Aorta (tissue), 1 donor: Measurements from ENCODE around the gene PEX11A.

GRCh38 chr15:87902967-87903559 lies 353.5 kb downstream of the NTRK3 start:
- PRO-cap, result no peak

GRCh38 chr15:88695786-88696054 lies 56.9 kb downstream of the ISG20 start:
- PRO-cap, result no peak

DNA sequence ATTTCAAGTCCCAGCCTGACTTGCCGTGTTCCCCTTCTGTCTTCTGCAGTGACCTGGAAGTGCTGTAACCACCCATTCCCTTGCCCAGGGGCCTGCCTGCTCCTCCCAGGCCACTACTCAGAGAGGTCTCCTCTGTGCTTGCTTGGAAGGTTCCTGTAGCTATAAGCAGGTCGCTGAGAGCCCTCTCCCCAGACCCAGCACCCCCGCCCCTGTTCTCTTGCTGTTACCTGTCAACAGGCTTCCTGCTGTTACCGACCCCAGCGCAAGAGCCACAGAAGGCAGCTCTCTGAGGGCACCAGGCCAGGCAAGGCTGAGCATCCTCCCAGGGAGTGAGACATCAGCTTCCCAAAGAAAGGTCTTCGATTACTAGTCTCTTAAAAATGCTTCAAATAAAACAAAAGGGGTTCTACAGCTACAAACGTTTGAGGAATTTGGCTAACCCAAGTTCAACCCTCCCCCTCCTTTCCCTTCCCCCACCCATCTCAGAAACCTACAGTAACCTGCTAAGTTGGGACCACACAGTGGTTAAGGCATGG lies 74.8 kb upstream of the MFGE8 start:
- PRO-cap, result no peak

DNA sequence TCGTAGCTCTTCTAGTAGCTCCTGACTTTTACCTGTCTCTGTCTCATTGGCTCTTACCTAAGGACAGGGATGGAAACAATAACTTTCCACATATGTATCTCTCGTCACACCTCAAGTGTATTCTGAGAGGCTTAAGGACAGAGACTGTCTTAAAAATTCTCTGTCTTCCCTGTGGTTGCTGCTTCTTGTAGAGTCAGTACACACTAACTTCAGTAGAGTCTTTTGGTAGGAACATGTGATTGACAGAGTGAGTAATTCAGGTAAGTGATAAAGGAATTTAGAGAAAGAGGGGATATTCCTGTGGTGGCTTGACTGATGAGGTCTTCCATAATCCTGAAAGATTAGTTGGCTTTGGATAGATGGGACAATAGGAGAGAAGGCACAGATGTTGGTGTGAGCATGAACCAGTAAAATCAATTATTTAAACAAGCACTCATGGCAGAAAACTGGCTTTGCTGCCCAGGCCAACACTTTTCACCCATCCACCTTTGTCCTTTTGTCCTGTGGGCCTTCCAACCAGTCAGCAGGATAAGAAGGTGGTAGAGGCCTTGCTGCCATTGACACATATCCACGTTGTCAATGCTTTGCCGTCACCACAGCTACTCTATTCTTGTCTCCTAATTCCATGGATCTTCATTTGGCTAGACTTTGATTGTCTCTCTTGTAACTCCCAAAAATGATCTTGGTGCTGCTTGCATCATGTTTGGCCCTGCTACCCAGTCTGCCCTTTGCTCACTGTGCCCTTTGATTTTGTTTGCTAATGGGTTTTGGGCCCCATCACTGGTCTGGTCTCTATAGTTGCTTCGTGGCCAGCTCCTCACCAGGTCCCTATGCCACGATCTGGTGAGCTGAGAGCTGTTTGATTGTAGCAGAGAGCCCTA lies 39.9 kb downstream of the ABHD2 start:
- PRO-cap, result no peak

- PRO-cap, result no peak
These were observed 49.5 kb downstream of the ABHD2 start for GRCh38 chr15:89137411-89138555.

GRCh38 chr15:89315434-89316337 lies 18.9 kb downstream of the POLG start:
- PRO-cap, result no peak

GRCh38 chr15:89320789-89322068 lies 13.4 kb downstream of the POLG start:
- PRO-cap, result no peak

DNA sequence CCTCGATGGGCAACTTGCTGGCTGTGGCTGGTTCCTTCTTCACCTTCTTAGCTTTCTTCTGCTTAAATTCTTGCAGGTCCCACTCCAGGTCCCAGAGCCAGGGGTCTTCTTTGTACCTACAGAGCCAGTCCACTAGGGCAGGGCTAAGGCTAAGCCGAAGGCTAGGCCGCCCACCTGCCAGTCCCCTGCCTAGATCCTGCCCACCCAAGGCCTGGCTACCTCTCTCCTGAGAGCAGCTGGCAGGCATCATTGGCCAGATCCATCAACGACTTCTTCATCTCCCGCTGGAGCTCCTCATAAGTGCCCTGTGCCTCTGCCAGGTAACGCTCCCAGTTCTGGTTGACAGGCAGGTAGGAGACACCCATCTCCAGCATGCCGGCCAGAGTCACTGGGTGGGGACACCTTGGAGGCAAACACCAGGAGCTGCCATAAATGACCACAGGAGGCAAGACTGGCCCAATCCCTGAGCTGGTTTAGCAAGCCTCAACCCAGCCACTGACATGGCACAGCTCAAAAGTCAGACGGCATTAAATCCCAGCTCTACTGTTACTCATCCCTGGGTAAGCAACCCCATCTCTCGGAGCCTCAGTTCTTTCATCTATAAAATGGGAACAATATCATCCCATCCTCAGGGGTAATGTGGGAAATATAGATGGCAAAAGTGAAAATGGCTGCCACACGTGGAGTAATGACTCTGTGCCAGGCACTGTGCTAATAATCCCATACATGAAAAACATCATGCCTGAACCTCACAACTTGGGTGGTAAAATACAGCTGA lies 7.5 kb downstream of the POLG start:
- PRO-cap, result no peak

GRCh38 chr15:89594160-89594665 lies 18.9 kb downstream of the TICRR start:
- PRO-cap, result no peak

- PRO-cap, result bidirectional peak, plus-strand start at chr15:89665805, minus-strand start at chr15:89665594
These were observed 10.1 kb upstream of the KIF7 start for GRCh38 chr15:89665078-89666126.

- PRO-cap, result no peak
These were observed 11.6 kb downstream of the PLIN1 start for GRCh38 chr15:89667570-89667927.

DNA sequence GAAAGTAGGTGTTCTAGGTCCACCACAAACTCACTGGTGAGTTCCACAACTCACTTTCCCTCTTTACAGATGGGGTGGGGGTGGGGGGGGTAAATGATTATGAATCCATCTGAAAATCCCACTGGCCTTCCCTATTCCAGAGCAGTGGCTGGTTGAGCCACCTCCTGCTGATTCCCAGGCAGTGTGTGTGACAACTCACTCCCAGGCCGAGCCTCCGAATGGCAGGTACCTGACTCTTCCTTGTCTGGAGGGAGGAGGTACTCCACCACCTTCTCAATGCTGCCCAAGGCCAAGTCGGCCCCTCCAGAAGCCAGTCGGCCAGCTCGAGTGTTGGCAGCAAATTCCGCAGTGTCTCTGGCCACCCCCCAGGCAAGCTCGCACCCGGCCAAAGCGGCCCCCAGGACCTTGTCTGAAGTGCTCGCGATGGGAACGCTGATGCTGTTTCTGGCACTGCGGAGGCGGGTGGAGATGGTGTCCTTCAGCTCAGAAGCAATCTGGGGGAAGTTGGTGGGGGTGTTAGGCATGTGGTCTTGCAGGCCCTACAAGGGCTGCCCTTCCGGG lies 9.3 kb downstream of the PLIN1 start:
- PRO-cap, result no peak

- PRO-cap, result no peak
These were observed 4.8 kb downstream of the PLIN1 start for GRCh38 chr15:89674293-89674839.

DNA sequence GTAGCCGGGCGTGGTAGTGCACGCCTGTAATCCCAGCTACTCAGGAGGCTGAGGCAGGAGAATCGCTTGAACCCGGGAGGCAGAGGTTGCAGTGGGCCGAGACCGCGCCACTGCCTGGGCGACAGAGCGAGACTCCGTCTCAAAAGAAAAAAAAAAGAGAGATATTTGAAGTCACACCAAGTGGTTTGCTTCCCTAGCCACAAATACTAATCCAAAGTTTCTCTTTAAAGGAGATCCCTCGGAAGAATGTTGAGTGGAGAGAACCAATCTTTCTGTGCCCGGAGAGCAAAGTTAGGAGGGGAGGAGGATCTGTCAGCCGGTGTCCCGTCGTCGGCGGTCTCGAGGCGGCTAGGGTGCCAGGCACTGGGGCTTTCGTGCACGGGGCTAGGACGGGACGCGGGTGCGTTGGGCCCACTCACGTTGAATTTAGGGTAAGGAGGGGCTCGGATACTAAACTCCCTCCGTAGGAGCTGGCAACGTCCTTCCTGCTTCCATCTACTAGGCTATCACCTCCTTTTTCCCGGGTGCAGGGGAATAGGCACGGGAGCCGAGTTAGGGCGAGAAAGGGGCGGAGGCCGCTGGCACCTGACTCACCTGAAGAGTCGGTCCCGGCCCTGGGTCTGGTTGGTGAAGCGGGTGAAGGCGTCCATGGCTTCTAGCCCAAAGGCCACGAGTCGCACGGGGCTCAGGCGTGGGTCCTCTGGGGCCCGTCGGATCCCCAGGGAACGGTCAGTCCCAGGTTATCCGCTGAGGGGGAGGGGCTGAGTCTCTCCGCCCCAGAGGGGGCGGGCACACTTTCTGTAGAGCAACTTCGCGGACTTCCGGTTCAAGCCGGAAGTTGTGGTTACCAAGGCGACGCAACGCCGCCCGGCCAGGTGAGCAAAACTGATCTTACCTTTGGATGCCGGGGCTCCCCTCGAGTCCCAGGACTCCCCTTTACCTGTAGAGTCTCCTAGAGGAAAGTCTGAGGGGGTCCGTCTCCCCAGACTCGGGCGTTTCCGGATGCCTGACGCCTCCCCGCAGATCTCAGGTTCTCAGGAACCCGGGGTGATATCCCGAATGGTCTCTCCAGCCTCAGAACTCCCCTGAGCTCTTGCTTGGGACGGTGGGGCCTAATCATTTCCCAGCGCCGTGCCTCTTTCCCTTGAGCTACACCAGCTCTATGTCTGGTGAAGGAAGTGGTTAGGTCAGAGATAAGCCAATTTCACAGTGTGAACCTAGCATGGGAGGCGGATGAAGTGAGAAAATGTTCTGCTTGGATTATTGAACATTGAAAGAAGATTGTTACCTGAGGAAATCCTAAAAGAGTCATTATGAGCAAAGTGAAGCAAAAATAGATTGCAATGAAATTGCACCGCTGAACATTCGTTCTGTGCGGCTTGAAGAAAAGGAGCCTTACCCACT lies at the start of gene PEX11A:
TSS of gene PEX11A (minus strand) at position 772 of the 1,404 bp plus-strand sequence.
- PRO-cap, result no peak

- PRO-cap, result no peak
These were observed 817 bp downstream of the ANPEP start for GRCh38 chr15:89813527-89814542.

DNA sequence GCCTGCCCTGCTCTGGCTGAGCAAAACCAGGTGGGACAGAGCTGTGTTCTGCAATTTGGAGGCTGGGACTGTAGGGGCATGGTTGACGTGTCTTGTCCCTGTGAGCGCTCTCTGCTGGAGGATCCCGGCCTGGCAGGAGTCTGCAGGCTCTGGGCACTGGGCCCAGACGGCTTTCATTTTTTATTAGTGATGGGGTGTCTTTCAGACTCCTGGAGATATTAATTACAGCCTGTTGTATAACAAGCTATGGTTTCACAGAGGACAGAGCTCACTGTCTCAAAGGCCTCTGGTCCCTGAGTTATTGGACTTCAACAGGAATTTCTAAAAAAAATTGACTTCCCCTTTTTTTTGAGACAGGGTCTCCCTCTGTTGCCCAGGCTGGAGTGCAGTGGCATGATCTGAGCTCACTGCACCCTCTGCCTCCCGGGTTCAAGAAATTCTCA lies 29.5 kb upstream of the ZNF710 start:
- PRO-cap, result no peak

GRCh38 chr15:89999501-90000061 lies 1.5 kb upstream of the ZNF710 start:
- PRO-cap, result no peak

GRCh38 chr15:90004142-90004576 lies 3.0 kb downstream of the ZNF710 start:
- PRO-cap, result no peak

GRCh38 chr15:90018486-90019087 lies 17.5 kb downstream of the ZNF710 start:
- PRO-cap, result no peak

GRCh38 chr15:90046764-90047501 lies 45.8 kb downstream of the ZNF710 start:
- PRO-cap, result no peak